B cell (primary cell): Measurements from ENCODE around the gene FAM3D.

GRCh38 chr3:58120061-58120892 is 90.5 kb downstream of the DNASE1L3 start:
- PRO-cap: no peak
- CAGE, long polyA plus RNA: no peak

DNA sequence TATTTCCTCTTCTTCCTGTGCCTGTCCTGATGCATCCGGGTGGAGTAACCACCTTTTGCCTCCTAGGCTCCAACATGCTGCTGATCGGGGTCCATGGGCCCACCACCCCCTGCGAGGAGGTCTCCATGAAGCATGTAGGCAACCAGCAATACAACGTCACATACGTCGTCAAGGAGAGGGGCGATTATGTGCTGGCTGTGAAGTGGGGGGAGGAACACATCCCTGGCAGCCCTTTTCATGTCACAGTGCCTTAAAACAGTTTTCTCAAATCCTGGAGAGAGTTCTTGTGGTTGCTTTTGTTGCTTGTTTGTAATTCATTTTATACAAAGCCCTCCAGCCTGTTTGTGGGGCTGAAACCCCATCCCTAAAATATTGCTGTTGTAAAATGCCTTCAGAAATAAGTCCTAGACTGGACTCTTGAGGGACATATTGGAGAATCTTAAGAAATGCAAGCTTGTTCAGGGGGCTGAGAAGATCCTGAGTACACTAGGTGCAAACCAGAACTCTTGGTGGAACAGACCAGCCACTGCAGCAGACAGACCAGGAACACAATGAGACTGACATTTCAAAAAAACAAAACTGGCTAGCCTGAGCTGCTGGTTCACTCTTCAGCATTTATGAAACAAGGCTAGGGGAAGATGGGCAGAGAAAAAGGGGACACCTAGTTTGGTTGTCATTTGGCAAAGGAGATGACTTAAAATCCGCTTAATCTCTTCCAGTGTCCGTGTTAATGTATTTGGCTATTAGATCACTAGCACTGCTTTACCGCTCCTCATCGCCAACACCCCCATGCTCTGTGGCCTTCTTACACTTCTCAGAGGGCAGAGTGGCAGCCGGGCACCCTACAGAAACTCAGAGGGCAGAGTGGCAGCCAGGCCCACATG is 40.0 kb downstream of the DNASE1L3 start:
- PRO-cap: no peak
- CAGE, long polyA plus RNA: no peak

GRCh38 chr3:58217347-58217806 is 6.6 kb upstream of the DNASE1L3 start:
- PRO-cap: no peak
- CAGE, long polyA plus RNA: no peak

GRCh38 chr3:58238183-58238774 is 687 bp downstream of the ABHD6 start:
- PRO-cap: no peak
- CAGE, long polyA plus RNA: no peak

DNA sequence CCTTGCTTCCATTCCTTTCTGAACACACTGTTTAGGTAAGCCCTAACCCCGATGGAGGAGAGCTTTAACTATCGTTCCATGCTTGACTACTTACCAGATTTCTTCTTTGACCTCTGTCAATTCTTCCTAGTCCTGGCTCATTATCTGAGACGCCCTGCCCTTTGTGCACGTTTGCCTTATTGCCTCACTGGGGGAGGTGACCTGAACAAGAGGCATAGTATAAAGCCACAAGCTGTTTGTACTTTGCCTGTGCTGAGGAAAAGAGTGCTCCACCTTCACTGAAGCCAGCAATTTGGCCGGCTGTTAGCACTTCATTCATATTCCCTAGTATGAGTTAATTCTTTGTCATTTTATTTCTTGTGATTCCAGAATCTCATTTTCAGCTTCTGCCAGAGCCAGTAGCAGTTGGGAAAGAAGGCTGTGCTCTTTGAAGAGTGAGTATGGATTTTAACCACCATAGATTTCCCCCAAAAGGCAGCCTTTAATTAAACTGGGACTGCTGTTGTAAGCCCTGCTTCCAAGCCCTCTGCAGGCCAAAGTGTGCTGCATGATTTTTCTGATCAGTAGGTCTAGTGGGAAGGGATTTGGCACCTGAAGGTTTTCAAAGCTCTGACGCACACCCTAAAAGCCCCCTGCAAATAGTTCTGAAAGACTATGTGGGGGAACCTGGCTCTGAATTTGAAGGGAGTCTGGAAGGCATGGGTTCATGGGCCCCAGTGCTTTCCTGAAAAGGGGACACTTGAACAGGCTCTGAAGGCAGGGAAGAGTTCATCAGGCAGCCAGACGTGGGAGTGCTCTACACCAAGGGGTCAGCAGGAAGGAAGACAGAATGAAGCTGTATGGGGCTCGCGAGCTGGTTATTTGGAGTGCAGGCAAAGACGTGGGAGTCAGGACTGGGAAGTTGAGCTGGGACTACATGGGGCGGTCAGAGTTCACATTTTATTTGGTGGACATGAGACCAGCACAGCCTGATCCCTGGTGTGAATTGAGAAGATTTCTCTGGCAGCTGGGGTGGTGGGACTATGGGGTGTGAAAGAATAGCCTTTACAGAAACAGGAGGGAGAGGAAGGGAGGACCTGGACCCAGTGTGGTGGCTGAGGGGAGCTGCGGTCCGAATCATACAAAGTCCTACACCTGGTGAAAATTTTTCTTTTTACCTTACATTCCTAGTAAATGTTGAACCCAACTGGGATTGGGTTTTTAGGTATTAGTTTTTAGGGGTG is 12.3 kb downstream of the ABHD6 start:
- PRO-cap: no peak
- CAGE, long polyA plus RNA: no peak

DNA sequence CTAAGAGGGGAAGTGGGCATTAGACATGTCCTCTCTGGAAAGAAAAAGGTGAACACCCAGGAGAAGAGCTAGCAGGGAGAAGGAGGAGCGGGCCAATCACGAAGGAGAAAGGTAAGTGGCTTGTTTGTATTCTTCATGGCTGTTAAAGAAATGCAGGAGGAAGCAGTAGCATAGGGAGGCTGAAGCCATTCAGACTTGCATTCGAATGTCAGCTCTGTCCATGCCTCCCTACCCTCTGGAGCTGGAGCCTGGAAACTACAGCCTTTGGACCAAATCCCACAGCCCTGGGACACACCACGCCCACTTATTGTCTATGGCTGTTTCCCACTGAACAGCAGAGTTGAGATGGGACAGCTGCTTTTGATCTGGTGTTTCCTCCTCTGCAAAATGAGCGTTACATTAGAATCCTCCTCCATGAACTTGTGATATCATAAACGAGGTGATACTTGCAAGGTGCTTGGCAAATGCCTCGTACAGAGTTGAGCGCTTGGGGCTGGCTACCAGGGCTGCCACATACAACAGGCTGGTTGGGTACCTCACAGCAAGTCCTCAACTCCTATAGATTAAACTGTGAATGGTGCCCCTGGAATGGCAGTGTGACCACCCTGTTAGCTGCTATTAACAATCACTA is 3.5 kb downstream of the FAM107A start:
- PRO-cap: no peak
- CAGE, long polyA plus RNA: no peak

GRCh38 chr3:58665130-58665965 is 1.2 kb downstream of the FAM3D start:
- PRO-cap: no peak
- CAGE, long polyA plus RNA: no peak

DNA sequence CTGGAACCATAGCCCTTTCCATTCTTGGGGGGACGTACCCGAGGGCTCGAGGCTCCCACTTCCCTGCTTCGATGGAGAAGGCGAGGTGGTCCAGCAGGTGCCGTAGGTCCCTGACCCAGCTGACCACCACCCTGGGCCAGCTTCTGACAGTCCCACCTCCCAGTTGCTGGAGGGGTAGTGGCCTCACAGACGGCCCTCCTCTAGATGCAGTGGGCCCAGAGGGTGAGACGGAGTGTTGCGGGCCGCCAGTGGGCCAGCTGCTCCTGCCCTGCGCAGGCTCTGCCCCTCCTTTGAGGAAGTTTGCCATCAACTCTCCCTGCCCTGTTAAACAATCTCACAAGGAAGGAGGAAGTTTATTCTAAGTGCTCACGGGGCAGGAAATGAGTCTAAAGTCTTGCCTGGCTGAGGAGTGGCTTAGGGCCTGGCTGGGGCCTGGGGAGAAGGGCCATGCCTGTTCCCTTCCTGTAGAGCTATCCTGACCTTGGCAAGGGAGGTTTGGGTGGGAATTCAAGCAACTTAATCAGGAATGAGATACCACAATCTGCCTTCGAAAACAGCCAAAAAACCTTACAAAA is at the start of gene FAM3D:
Gene FAM3D, minus strand, starts transcription at position 237 of the 575 bp plus-strand sequence.
- PRO-cap: no peak
- CAGE, long polyA plus RNA: no peak

GRCh38 chr3:58667113-58667671 is 618 bp upstream of the FAM3D start:
- PRO-cap: no peak
- CAGE, long polyA plus RNA: no peak

GRCh38 chr3:58841973-58842257 is 175.3 kb upstream of the FAM3D start:
- PRO-cap: no peak
- CAGE, long polyA plus RNA: no peak

DNA sequence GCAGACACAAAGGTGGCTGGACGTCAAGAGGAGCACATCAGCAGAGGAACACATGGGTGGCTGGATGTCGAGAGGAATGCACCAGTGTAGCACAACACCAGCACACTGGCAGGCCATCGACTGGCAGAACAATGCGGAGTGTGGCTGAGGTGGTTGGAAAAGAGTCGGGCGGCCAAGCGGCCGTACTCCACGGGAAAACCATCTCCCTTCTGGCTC is 335.3 kb upstream of the CFAP20DC start:
- PRO-cap: unidirectional peak, plus-strand start at position 161 of the sequence
- CAGE, long polyA plus RNA: no peak

DNA sequence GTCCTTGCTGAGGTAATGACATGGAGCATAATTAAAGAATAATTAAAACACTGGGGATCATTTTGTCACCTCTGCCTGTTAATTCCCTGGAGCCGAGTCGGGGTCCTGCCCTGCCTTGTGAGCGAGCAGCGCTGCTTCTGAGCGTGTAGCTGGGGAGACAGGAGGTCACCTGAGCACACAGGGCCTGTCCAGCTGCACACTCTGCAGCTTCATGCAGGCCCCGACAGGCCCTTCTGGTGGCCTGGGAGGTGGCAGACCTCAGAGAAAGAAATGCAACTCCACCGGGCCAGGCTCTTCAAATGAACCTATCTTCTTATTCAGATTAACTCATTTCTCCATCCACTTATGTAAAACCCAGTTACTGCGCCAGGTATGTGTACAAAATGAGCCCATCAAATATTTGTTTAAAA is 628.2 kb upstream of the CFAP20DC start:
- PRO-cap: no peak
- CAGE, long polyA plus RNA: no peak

GRCh38 chr3:60213172-60213844 is 1037.9 kb downstream of the FHIT start:
- PRO-cap: no peak
- CAGE, long polyA plus RNA: no peak

- PRO-cap: no peak
- CAGE, long polyA plus RNA: no peak
Observed at GRCh38 chr3:60318351-60319517, 932.5 kb downstream of the FHIT start.

GRCh38 chr3:60399907-60400475 is 851.3 kb downstream of the FHIT start:
- PRO-cap: no peak
- CAGE, long polyA plus RNA: no peak

- PRO-cap: no peak
- CAGE, long polyA plus RNA: no peak
Observed at GRCh38 chr3:60427820-60428365, 823.4 kb downstream of the FHIT start.

GRCh38 chr3:61590977-61591992 is 29.9 kb downstream of the PTPRG start:
- PRO-cap: no peak
- CAGE, long polyA plus RNA: no peak

DNA sequence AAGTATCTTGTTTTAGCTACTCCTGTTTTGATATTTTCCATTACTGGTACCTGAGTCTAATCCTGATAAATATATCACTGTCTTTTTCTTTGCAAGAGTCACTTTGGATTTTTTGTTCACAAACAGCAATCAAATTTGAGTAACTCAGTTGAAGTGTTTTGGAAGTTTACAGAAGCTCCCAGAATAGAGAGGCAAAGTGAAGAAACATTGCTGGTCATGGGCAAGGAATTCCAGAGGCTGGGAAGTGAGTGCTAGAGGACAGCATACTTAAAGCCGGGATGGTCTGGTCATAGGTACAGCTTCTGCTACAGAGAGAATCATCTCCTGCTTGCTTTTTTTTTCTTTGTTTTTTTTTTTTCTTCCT is 153.4 kb downstream of the PTPRG start:
- PRO-cap: no peak
- CAGE, long polyA plus RNA: no peak

DNA sequence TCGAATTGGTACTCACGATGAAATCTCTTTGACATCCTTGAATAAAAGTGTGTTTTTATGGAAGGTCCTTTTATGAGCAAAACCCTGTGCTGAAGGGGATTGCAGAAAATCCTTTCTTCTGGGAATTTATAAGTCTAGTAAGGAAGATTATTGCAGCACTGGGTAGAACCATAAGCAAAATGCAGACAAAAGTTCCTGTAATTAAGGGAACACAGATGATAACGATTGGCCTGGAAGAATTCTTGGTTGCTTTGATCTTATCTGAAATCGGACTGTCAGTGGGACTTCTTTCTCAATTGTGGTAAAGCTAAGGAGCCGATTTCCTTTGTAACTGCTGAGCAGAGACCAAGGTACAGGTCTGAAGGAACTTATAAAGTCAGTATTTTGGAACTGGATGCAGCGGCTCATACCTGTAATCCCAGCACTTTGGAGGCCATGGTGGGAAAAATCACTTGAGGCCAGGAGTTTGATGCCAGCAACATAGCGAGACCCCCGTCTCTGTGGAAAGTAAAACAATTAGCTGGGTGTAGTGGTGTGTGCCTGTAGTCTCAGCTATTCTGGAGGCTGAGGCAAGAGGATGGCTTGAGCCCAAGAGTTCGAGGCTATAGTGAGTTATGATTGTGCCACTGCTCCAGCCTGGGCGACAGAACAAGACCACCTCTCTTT is 346.2 kb downstream of the PTPRG start:
- PRO-cap: no peak
- CAGE, long polyA plus RNA: no peak

- PRO-cap: no peak
- CAGE, long polyA plus RNA: no peak
Observed at GRCh38 chr3:62202964-62204174, 115.5 kb upstream of the C3orf14 start.